Iris pigment epithelial cell (primary cell): ENCODE measurements around a stretch of chr5.

GRCh38 chr5:55509830-55510087 is 25.0 kb downstream of the PLPP1 start:
- RRBS = no CpG with 5 or more reads among the region's 4 CpGs

- RRBS = no CpG with 5 or more reads among the region's 6 CpGs
Measured at GRCh38 chr5:55621087-55621560, 86.4 kb upstream of the PLPP1 start.

- RRBS = no CpG with 5 or more reads among the region's 5 CpGs
Measured at GRCh38 chr5:55940504-55941349, 54.0 kb downstream of the IL6ST start.

DNA sequence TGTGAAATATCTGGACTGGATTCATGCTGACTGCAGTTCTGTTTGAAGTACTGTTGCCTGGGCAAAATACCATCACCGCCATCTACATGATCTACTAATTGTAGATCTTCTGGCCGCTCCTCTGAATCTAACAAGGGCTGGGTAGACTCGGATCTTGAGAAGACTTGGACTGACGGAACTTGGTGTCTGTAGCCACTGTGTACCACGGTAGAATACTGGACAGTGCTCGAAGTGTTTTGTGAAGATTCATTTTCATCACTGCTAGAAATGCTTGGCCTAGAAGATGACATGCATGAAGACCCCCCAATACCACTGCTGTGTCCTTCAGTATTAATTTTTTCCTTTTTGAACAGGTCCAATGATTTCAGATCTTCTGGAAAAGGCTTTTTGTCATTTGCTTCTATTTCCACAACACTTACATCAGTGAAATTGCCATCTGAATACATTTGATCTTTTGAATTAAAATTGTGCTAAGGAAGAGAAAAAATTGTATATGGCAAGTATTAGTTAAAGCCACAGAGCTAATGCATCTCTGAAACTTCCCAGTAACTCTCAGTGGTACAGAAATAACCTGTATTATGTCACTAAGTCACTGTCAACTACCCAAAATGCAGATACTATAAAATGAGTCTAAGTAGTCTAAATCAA is 53.3 kb downstream of the IL6ST start:
- RRBS = no CpG with 5 or more reads among the region's 6 CpGs

DNA sequence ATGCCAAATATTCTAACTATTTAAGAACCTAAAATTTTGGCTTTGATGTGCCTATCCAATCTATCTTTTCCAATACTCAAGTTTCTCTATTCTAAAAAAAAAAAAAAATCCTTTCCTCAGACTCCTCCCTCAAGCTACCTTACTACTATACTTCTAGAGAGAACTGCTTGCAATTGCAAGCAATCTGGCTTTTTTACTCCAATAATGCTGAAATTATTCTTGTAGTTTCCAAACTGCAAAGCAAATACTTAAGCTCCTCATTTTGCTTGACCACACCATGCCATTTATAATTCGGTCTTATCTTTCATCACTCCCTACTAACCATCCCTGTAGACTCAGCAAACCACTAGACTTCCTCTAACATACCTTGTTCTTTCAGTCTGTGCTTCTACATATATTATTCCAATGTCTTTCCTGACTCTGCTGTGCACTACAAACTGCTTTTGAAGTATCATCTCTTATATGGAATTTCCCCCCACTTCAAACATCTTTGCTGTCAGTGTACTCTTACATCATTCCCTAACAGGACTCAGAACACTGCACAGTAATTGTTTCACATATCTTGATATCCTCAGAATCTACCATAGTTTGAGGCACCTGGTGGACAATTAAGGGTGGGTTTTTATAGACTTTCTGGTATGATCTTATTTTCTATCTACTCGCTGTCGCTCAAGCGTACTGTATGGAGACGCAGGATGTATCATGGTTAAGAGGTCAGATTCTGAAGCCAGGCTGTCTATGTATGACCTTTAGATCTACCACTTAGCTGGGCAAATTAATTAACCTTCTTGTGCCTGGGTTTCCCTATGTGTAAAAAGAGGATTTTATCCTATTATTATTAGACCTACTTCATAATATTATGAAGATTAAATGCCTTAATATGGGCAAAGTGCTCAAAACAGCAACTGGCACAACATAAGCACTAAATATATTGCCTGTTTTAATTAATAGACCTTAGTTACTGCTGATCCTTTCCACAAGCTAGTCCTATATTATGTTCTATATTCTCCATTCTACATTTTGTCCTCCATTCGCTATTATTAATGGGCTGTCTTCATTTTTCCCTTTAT is 2.8 kb downstream of the IL6ST start:
- RRBS = no CpG with 5 or more reads among the region's 6 CpGs

DNA sequence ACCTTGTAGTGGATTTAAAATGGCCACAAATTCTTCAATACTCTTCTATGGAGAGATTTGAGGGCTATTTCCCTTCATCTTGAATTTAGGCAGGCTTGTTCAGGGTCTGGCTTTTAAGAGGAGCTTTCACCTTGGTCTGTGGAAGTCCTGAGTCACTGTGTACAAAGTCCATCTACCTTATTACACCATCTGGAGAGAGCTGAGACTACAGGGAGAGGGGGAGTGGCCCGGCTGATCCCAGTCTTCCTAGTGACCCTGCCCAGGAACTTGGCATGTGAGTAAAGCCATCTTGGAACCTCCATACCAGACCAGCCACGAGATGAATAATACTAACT is 8.3 kb upstream of the IL6ST start:
- RRBS = no CpG with 5 or more reads among the region's 2 CpGs

- RRBS = no CpG with 5 or more reads among the region's 6 CpGs
Measured at GRCh38 chr5:56025264-56026020, 30.7 kb upstream of the IL6ST start.

- RRBS = no CpG with 5 or more reads among the region's 1 CpG
Measured at GRCh38 chr5:56103038-56103300, 108.2 kb upstream of the IL6ST start.

DNA sequence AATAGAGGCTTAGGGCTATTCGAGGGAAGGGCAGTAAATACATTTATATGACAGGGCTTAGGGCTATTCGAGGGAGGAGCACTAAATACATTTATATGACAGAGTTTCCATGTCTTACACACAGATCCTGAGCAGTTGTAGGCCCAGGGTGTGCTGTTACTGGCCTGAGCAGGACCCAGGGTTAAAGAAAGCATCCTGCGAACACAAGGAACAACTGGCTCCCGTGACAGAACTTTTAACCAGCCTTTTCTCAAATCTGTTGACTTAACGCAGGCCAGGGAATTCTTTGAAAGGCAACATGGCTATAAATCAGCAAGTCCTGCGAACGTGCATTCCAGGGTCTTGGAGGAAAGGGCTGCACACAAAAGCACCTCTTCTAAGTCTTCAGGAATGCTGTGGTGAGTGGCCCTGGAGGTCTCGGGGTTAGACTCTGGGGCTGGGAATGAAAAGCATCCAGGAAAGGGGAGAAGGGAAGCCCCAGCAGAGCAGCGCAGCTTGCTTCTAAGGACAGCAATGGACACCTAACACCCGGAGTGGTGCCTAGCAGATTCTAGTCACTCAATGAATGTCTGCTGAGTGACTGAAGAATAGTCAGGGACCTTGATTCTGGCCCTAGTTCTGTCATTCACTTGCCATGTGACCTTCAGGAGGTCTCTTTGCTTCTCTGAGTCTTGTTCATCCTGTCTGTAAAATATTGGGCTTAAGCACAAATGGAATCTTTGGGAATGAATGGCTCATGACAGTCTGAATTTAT is 45.3 kb upstream of the ANKRD55 start:
- RRBS = no CpG with 5 or more reads among the region's 10 CpGs

DNA sequence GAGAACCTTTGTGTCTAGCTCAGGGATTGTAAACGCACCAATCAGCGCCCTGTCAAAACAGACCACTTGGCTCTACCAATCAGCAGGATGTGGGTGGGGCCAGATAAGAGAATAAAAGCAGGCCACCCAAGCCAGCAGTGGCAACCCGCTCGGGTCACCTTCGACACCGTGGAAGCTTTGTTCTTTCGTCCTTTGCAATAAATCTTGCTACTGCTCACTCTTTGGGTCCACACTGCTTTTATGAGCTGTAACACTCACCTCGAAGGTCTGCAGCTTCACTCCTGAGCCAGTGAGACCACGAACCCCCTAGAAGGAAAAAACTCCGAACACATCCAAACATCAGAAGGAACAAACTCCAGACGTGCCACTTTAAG is 63.2 kb upstream of the ANKRD55 start:
- RRBS = no CpG with 5 or more reads among the region's 11 CpGs

- RRBS = 0% methylated on average over 7 of the region's 44 CpGs
Measured at GRCh38 chr5:56480598-56481172, 247.6 kb upstream of the ANKRD55 start.

DNA sequence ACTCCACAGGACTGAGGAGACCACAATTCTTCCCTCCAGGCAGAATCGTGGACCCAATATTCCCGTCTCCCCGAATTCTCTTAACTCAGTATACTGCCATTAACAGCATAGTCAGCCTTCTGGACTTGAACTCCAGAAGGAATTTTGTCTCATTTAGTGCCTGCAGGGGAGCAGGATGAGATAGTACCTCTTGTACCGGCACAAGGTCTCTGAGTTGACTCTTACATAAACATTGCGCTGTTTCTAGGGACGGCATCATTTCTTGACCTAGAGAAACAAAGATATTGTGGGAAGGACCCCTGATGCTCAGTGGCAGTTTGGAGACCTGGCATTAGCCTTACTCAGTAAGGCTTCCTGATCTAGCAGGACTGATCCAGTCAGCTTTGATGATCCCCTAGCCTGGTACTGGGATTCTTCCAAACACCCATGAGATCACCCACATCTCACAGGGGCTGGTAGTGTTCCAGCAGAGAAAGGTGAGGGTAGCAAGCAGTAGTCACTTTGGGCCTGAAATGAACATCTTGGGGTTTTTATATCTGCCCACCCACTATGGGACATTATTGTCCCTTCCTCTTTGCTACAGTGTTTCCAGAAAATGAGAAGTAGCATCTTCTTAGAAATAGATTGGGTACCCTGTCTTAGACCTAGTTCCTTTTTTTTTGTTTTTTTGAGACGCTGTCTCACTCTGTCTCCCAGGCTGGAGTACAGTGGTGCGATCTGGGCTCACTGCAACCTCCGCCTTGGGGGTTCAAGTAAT is 249.0 kb upstream of the ANKRD55 start:
- RRBS = no CpG with 5 or more reads among the region's 9 CpGs

- RRBS = no CpG with 5 or more reads among the region's 4 CpGs
Measured at GRCh38 chr5:56638875-56639471, 176.4 kb upstream of the MAP3K1 start.

- RRBS = no CpG with 5 or more reads among the region's 8 CpGs
Measured at GRCh38 chr5:56725675-56726518, 89.5 kb upstream of the MAP3K1 start.

GRCh38 chr5:56735869-56736694 is 79.3 kb upstream of the MAP3K1 start:
- RRBS = no CpG with 5 or more reads among the region's 9 CpGs

DNA sequence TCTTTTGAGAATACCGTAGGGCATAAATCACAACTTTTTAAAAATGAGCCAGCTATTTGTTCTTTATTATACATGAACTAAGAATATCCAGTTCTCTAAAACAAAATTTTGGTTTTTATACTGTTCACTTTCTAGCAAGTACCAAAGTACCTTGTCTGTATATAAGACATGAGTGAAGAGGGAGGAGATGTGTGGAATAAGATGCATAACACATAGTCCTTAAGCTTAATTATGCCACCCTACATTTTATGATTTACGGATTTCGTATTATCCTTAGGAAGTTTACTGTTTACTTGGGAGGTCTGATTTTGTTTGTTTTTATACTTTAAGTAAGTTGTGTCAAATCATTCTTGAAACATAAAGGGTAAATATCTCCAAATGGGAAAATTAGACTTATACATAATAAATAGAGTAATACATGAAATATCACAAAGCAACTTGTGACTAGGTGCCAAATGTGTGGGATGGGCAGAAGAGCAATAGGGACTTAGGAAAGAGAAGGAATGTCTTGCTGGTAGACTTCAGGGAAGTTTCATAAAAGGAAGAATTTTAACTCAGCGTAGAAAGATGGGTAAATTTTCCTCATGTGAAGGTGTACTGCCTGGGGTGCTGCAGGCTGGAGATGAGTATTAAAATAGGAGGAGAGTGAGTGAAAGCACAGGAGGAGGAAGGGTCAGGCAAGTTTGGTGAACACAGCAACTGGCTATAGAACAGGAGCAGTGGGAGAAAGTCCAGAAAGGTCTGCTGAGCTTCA is 43.1 kb downstream of the MAP3K1 start:
- RRBS = no CpG with 5 or more reads among the region's 4 CpGs

DNA sequence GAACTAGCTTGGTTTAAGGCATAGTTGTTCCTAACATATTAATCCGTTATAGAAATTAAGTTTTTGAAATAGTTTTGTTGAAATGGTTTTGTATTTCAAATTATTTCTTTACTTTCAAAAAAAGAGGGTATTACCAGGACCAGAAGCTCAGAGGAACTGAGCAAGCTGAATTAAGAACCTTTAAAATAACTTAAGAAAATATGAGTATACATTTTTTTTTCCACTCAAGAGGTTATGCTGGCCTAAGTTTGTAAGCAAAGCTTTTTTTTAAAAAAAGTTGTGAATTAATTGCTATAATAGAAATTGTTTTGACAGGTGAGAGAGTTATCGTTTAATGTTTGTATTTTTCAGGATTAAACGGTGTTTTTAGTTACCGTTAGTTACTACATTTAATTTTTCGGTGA is 3.1 kb downstream of the GPBP1 start:
- RRBS = no CpG with 5 or more reads among the region's 5 CpGs

DNA sequence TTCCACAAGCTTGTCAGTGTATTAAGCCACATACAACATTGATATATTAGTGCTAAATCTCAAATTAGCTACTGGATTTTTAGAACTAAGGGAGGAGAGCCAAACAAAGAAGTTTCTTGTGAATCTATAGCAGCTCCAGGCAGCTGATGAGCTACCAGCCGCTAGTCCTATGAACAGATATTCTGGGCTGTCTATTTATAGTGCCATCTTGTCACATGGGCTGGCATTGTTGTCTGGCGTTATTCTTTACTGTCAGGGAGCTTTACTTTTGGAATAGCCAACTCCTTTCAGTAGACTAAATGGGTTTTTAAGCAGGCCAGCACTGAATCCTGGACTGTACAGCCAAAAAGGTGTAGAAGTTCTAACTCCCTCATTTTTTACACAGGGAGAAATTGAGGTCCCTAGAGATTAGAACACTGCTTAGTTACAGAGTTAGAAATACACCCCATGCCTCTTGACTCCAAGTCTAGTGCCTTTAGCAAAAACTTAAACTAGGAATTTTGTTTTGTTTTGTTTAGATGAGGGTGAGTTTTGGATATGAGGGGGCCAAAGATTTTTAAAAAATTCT is 171.4 kb upstream of the ACTBL2 start:
- RRBS = no CpG with 5 or more reads among the region's 2 CpGs

DNA sequence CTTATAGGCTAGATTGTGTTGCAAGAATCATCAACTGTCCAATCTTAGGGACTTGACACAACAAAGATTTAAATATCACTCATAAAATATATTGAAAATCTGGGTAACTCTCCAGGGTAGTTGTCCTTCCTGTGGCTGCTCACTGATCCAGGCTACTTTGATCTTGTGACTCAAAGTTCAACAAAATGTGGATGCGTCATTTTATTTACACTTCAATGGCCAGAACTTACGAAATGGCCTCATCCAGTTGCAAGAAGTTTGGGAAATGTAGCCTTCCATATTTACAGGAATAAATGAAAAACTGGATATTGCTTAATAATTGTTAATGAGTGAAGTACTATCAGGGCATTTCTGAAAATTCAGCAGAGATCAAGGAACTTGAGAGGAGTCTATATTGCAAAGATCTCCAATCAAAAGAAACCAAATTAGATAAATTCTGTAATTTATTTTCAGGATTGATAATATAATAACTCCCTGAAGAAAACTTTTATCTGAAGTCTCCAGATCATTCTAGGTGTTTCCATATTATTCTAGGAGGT is 235.6 kb upstream of the ACTBL2 start:
- RRBS = no CpG with 5 or more reads among the region's 2 CpGs

DNA sequence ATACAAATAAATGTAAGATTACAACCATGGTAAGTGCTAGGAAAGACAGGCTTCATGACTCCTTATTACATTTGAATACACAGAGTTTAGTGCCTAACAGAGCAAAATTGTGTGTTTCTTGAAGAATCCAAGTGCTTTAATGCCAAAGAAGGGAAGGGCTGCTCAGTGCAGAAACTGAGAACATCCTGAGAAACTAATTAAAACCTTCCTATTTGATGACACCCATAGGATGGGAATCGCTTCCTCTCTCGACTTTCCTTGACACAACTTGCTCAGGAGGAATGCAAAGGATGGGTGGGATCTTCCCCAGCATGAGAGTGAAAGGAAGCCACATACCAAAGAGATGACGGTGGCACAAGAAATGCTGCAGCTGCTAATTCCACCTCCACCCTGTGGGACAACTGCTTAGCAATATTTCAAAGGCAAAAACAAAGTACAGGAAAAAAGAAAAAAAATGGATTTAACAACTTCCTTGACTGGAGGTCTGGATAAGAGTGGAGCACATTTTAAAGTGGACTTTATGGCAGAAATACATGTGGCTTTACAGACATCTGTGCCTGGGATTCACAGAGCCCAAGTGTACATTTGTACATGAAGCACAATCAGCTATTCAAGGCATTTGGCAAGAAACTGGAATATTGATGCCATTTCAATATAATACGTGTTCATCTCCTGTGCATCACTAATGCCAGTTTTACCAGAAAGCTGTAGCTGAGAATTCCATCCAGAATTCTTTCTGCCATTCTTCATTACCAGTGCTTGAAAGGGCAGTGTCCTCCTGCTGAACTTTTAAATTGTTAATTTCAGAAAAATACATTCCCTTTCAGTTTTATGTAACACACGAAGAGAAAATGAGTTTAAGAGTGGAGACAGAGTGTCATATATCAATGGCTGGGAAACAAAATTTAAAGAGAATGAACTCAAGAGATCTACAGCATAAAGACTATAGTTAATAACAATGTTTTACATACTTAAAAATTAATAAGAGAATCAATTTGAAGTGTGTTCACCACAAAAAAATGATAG is 359.2 kb upstream of the ACTBL2 start:
- RRBS = no CpG with 5 or more reads among the region's 5 CpGs